Measurements from ENCODE around the gene NFATC2.

DNA sequence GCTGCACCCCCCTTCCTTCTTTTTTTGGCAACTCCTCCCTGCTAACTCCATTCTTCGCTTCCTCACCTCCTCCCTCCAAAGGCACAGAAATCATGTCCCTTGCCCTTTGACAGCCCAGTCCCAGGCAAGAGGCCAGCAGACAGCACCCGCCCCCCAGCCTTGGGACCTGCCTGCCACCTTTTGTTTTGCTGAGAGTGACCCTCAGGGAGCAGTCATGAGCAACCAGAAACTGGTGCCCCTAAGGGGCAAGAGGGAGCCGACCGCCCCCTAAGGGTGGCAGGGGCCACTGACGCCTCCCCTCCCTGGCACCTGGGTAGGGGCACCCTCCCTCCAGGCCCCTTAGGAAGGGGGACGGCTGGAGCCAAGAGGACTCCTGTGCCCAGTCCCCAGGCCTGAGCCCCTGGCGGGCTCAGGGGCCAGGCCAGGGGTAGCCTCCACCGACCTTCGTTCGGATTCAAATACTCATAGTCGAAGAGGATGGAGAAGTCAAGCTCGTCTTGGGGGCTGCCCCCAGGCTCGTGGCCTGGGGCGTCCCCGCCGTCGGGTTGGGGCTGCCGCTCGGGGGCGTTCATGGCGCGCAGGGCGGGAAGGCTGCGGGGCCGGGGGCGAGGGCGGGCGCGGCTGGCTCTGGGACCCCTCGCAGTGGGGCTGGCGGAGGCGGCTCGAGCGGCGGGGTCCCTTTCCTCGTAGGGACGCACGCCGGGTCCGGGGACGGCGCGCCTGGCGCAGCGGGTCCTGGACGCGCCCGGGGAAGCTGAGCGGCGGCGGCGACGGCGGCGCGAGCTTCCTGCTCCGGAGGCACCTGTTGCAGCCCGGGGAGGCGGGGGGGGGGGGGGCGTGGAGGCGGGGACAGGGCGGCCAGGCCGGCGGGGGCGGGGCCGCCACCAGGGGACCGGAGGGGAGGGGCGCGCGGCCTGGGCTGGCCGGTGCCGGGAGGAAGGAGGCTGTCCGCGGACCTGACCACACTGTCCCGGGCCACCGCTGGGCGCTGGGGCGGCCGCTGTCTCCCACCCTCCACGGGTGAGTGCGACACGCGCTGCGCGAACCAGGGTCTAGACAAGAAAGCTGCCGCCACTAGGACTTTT lies at the start of gene NFATC2:
NFATC2 (minus strand) TSS at position 792 of the 1,085 bp plus-strand sequence.
- RRBS, result 13% methylated on average over 37 of the region's 86 CpGs

- RRBS, result no CpG with 5 or more reads among the region's 7 CpGs
Measured at GRCh38 chr20:51563340-51563761, 20.8 kb upstream of the NFATC2 start.

- RRBS, result no CpG with 5 or more reads among the region's 7 CpGs
Measured at GRCh38 chr20:52001093-52001441, 190.5 kb downstream of the ZFP64 start.

- RRBS, result under 1% methylated on average over 31 of the region's 62 CpGs
Measured at GRCh38 chr20:52191915-52192891, 624 bp upstream of the ZFP64 start.

- RRBS, result no CpG with 5 or more reads among the region's 18 CpGs
Measured at GRCh38 chr20:52492870-52494049, 301.7 kb upstream of the ZFP64 start.

DNA sequence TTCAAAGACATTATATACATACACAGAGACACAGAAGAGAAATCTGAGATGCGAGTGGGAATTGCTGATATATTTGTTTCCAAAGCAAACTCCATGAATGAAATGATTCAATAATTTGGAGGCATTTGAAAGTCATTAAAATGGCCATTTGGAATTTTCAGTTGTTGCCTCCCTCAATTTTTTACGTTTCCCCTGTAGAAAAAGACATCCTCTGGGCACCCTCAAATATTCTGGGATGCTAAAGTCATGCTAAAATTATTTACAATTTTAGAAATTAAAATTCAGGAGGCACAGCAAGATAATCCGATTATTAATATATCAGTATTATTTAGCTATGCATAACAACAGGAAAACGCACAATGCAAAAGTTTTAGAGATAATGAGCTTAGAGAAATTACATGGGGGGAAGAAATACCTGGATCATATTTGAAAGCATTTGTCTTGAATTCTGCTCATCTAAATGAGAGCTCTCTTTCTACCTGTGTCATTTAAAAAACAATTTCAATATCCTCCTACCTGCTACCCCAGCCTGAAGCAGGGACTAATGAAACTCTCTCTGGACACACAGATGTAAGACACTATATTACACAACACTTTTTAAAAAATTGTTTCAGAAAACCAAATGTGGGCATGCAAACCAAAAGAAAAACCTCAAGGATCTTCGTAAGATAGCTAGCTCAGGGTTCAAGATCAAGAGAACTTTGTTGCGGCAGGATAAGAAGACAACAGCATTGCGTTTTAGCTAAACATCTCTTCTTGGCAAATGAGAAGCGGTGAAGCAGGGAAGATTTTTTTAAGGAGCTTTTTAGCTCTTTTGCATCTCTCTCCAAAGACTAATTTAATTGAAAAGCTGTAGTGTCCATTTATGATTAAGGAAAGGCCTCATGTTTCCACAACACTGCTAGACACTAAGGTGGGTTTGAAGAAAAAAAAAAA lies 7.6 kb downstream of the TSHZ2 start:
- RRBS, result no CpG with 5 or more reads among the region's 8 CpGs

- RRBS, result no CpG with 5 or more reads among the region's 4 CpGs
Measured at GRCh38 chr20:53031130-53032044, 59.2 kb downstream of the TSHZ2 start.

DNA sequence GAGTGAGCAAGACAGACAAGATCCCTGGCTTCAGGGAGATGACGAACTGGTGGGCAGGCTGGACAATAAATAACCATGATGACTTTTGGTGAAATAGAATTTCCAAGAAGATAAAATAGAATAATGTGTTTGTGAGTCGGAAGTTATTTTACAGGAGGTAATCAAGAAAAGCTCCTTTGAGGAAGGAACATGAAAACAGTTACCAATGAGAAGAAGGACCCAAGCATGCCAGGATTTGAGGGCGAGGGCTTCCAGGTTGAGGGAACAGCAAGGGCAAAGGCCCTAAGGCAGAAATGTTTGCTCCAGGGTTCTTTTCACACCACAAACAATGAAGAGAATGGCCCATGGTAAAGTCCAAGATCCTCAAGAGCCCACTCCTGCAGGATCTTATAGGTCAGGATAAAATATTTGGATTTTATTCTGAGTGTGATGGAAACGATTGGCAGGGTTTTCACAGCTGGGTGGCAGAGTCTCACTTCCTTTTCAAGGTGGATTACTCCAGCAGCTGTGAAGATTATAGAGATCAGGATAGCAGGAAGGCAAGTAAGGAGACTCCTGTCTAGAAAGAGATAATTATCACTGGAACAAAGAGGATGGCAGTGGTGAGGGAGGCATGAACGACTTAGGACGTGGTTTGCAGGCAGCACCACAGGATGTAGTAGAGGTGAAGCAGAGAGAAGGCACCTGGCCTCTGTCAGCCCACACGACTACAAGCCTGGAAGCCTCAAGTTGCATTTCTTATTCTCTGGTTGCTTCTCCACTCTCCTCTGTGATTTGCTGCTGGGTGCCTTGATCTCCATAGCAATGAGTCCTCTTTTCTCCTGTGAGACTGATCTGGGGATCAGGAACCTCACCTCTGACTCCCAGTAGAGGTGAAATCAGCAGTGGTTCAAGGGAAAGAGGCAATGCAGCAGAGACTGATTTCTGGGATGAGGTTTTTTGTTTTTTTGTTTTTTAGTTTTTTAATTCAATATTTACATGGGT lies 62.6 kb downstream of the TSHZ2 start:
- RRBS, result no CpG with 5 or more reads among the region's 7 CpGs

DNA sequence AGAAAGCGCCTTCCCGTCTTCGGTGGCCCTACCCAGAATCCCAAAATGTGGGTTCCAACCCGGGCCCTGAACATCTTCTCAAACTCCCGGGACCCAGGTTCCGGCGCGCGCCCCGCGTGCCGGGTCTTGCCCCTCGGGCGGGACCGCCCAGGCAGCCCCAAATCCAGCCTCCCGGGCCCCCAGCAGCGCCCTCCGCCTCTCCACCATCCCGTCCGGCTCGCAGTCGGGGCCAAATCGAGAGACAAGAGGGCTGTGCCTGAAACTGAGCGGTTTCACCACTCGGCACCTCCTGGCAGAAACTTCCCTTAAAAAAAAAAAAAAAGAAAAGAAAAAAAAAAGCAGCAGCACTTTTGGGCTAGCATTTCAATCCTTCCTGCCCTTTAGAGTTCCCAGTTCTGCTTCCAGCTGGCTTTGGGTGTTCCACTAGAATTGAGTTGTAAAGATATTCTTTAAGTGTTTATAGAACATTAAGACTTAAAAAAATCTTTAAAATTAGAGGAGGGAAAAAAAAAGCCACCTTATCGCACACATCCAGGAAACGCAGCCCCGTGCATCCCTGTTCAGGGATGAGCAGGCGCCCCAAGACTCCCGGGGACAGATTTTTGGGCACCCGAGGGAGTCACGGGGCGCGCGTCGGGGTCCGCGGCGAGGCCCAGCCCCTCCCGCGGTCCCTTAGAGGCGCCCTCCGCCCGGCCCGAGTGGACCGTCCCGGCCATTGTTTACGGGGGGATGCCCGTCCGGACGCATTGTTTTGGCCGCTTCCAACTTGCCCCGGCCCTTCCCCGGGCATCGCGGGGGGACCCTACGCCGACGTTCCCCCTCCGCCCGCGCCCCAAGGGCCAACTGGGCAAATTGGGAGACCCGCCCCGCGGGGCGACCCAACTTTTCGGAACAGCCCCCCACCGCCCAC lies 854 bp downstream of the ZNF217 start:
- RRBS, result 3% methylated on average over 5 of the region's 68 CpGs

DNA sequence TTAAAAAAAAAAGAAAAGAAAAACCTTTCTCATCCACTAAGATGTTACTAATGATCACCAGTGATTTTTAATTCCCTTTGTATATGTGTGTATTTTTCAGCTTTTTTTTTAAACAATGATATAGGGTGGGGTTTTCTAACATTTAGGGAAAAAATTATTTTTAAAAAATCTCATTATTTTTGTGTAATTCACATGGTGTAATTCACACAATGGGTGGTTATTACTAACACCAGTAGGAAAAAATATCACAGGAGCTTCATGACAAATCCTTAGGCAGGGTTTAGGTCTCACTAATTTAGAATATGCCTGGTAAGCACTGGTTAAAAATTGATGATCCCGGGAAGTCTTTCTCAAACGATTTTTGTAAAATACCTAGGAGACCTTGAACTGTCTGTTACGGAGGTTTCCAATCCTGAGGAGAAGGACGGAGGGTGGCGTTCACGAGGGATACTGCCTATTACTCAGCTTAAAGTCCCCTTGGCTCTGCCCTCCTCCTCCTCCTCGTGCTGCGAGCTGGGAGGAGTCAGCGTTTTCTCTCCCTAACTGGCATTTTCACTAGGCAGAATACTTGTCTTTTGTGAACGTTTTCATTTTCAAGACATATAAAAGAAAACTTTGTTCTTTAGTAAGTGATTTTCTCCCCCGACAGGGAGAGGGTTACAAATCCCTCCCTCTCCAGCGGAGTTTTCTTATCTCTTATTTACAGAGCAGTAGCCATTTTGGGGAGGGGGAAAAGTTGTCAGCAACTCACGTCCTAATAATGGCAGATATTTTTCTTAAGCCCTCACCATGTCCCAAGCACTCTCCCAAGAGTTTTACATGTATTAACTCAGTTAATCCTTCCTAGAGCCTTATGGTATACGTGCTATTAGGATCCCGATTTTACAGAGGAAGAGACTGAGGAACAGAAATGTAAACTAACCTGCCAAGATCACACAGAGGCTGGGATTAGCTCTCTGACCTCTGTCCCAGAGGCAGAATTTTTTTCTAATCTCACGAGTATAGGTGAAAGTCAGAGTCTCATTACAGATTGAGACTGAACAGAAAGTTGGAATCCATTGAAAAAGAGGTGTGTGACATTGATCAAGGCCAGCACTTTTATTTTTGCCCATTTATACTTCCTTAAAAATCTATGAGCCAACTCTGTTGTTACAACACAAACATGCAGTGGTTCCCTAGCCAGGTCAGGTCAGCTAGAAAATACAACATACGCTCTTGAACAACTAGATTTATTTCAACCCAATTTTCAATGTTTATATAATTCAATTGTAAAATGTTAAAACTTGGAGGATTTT lies 29.9 kb upstream of the ZNF217 start:
- RRBS, result no CpG with 5 or more reads among the region's 17 CpGs

DNA sequence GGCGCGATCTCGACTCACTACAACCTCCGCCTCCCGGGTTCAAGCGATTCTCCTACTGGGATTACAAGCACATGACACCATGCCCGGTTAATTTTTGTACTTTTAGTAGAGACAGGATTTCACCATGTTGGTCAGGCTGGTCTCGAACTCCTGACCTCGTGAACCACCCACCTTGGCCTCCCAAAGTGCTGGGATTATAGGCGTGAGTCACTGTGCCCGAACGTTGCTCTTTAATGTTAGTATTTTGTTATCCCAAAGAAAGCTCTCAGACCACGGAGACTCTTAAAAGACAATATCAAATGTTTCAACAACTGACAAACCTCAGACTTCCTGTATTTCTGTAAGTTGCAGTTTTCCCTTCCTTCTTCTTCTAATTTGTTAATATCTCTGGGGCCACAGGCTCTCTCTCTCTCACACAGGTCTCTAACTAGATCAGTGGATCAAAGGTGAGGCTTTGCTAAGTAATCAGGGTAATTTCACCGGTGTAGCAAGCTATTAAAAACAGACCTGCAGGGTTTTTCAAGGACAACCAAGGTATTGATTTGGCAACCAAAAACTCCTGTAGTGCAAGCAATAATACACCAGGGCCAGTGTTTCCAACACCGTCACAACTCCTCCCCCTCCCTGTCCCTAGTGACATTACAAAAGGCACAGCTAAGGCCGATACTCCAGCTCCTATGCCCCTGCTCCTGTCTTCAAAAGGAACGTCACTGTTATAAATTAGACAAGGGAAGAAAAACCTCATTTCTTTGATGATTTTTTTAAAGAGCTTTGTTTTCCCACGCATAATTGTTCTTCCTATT lies 48.9 kb upstream of the ZNF217 start:
- RRBS, result no CpG with 5 or more reads among the region's 18 CpGs

DNA sequence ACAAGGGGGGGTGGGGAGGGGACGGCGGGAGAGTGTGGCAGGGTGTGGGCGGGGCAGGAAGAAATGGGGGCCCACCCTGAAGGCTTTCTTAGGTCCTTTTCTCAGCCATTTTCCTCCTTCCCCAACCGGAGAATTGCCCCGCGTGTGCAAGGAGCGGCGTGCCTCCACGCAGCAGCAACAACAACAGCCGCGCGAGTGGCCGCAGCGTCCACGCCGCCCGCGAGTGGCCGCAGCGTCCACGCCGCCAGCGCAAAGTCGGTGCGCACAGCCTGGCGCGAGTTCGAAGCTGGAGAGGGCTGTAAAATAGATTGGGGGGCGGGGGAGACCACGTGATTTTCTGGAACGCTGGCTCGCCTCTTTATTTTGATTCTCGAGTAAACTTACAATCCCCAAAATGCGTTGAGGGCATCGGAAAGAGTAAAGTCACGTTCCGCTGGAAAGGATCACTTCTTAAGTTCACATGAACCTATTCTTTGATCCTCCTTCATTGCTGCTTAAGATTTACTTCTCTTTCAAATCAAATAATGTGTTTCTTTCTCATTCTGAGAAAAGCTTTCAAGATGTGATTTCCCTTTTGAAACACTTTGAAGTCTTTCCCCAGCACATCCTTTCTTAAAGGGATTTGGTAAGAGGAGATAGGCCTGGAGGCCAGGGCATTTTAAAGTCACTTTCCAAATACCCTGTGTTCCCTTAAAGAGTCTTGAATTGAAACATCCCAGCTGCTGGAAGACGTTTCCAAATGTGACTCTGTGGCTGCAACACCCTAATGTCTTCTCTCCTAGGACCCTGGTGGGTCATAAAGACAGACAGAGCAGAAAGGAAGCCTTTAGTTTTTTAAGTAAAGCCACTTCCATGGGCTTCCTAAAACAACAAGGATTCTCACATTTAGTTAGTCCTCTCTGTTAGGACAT lies 66.7 kb upstream of the ZNF217 start:
- RRBS, result no CpG with 5 or more reads among the region's 38 CpGs

GRCh38 chr20:53708083-53708914 lies 114.7 kb upstream of the ZNF217 start:
- RRBS, result no CpG with 5 or more reads among the region's 6 CpGs

DNA sequence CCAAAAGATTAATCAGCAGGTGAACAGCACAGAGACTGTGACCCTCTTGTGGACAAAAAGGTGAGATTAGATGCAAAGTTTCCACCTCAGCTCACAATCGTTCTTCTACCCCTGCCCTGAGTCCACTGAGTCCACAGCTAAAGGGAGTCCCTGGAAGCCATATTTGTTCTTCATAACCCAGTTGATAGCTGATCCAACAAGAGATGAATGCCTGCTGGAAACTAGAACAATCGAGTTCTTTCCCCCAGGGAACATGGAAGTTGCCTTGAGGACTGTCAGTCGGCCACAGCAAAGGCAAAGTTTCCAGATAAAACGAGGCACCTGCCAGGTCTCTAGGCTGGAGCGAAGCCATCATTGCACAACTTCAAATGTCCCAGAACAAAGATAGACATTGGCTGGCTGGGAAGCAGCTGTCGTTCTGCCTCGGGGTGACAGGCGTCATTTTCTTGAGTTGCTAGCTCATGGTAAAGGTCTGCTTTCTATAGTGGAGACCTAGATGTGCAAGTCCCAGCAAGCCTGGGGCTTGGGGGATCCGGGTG lies 184.3 kb upstream of the ZNF217 start:
- RRBS, result no CpG with 5 or more reads among the region's 9 CpGs

- RRBS, result no CpG with 5 or more reads among the region's 1 CpG
Measured at GRCh38 chr20:53842295-53842658, 228.1 kb downstream of the BCAS1 start.

- RRBS, result no CpG with 5 or more reads among the region's 2 CpGs
Measured at GRCh38 chr20:53866596-53867040, 203.8 kb downstream of the BCAS1 start.

DNA sequence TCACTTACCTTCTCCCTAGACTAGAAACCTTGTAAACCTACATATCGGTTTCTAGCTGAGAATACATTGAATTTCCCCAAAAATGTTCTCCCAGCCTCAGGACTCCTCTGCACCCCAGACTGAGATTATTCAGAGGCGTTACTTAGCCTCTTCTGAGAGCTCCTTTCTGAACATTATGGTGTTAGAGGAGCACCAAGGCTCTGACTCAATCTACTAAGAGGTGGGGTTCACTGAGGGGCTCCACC lies 185.7 kb downstream of the BCAS1 start:
- RRBS, result no CpG with 5 or more reads among the region's 2 CpGs

DNA sequence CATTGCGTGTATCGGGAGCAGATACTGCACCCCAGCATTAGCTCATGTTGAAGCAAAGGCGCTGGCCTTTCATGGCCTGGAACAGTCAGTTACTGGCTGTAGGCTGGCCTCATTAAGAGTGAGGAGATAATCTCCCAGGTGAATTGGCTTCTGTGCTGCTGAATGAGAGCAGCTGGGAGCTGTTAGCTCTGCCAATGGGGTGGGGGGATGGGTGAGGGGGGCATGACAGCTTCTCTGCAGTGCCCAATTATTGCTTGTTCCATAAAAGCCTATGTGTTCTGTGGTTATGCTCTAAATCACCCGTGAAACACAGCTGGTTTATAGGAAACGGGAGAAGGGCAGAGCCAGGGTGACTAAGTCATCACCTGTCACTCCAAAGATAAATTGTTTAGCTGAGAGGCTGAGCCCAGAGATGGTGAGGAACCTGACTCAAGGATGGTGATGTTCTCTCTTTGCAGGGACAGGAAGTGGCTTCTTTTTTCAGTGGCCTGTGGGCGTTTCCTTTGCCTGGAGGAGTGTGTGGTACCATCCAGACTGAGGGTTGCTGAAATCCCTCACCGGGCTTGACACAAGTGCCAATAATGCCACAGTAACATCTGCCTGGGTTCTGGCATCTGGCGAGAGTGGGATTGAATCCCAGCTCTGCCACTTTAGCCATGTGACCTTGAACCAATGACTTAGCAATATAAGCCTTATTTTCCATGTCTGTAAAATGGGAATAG lies 170.8 kb downstream of the BCAS1 start:
- RRBS, result no CpG with 5 or more reads among the region's 8 CpGs

DNA sequence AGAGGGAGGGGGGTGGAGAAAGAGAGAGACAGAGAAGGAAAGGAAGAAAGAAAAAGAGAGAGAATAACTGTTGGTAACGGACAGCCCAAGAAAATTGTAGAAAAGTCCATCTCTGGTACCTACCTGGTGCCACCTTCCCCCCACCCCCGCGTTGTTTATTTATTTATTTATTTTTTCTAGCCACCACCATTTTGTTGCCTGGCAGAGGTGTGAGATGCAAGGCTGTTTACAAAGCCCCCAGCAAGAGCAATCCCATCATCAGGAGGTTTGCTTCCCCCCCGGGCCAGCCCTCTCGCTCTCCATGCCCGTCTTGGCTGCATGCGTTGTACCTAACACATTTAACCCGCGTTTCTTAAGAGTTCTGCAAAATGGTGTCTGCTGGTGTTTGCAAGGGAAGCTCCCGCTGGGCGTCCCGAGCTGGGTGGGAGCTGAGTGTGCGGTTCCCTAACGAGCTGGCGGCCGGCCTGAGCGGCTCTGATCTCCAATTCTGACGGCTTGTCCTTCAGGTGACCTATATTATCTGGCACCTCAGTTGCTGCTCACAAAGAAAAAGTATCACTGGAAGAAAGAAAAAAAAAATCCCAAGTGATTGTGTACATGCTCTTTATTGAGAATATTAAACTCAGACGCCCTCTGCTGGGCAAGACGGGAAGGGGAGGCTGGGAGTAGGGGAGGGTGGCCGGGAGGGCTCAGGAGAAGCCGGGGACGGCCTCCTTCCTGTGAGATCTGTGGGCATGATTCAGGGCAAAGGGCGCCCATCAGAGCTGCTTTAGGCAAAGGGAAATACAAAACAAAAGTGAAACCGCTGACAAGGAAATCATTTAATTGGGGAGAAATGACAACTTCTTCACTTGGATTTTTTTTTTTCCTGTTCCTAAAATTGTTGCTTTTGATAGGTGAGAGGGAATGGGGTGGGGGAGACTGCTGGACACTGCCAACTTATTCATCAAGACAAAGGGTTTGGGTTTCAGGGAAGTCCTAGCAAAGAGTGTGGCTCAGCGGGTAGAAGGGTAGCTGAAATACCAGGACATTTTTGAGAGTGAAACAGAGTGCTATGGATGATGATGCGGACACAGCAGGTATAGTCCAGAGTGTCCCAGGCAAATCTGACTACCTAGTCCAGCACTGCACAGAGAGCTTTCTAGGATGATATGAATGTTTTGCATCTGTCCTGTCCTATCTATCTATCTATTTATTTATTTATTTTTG lies 154.7 kb downstream of the BCAS1 start:
- RRBS, result no CpG with 5 or more reads among the region's 27 CpGs

- RRBS, result no CpG with 5 or more reads among the region's 8 CpGs
Measured at GRCh38 chr20:53926497-53927227, 143.7 kb downstream of the BCAS1 start.

Data from SK-N-MC (cell line).